HT1080 (cell line): Measurements from ENCODE around the gene ENOX1.

RAMPAGE:
- cytosol, long total RNA, result no peak
- long total RNA, result no peak
- nucleus, long total RNA, result no peak
These were observed 20.3 kb upstream of the TNFSF11 start for GRCh38 chr13:42553653-42554009.

GRCh38 chr13:42891715-42892046, 100.4 kb downstream of the EPSTI1 start:
RAMPAGE:
- cytosol, long total RNA, result no peak
- long total RNA, result no peak
- nucleus, long total RNA, result no peak

GRCh38 chr13:43057424-43058055, 34.2 kb downstream of the DNAJC15 start:
RAMPAGE:
- cytosol, long total RNA, result no peak
- long total RNA, result no peak
- nucleus, long total RNA, result no peak

GRCh38 chr13:43786410-43787732, at the start of gene ENOX1:
ENOX1 (minus strand) TSS chr13:43786972.
RAMPAGE:
- cytosol, long total RNA, result no peak
- long total RNA, result no peak
- nucleus, long total RNA, result no peak

RAMPAGE:
- cytosol, long total RNA, result no peak
- long total RNA, result no peak
- nucleus, long total RNA, result no peak
These were observed 54.6 kb downstream of the SMIM2 start for GRCh38 chr13:44106290-44106974.

DNA sequence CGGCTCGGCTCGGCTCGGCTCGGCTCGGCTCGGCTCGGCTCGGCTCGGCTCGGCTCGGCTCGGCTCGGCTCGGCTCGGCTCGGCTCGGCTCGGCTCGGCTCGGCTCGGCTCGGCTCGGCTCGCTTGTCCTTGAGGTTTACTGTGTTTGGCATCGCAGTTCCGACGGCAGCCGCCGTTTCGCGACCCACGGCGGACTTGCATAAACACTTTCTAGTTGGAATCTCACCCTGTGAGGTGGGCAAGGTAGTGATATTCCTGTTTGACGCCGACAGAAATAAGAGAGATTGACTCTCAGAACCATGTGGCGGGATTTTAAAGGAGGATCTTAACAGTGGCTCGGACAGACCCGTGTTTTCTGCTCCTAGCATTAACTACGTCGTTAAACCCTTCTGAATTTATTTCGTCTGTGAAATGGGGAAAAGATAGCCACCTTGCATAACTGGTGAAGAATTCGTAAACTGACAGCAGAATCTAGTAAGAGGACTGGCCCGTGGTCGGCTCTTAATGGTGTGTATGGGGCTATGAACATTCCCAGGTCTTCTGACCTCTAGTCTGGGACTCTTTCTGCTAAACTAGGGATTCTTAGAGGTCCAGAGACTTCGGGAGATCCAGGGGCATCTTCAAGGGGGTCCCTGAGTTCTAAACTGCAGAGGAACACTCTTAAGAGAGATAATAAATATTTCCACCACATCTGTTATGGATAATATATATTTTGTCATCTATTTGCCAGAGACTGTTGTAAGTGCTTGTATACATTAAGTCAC, 18.7 kb downstream of the SMIM2 start:
RAMPAGE:
- cytosol, long total RNA, result no peak
- long total RNA, result start-site peak on the plus strand centred at position 131 of the sequence, 48 bp wide, 23 reads
- nucleus, long total RNA, result no peak

GRCh38 chr13:44224267-44224872, 63.3 kb upstream of the SMIM2 start:
RAMPAGE:
- cytosol, long total RNA, result no peak
- long total RNA, result no peak
- nucleus, long total RNA, result no peak

DNA sequence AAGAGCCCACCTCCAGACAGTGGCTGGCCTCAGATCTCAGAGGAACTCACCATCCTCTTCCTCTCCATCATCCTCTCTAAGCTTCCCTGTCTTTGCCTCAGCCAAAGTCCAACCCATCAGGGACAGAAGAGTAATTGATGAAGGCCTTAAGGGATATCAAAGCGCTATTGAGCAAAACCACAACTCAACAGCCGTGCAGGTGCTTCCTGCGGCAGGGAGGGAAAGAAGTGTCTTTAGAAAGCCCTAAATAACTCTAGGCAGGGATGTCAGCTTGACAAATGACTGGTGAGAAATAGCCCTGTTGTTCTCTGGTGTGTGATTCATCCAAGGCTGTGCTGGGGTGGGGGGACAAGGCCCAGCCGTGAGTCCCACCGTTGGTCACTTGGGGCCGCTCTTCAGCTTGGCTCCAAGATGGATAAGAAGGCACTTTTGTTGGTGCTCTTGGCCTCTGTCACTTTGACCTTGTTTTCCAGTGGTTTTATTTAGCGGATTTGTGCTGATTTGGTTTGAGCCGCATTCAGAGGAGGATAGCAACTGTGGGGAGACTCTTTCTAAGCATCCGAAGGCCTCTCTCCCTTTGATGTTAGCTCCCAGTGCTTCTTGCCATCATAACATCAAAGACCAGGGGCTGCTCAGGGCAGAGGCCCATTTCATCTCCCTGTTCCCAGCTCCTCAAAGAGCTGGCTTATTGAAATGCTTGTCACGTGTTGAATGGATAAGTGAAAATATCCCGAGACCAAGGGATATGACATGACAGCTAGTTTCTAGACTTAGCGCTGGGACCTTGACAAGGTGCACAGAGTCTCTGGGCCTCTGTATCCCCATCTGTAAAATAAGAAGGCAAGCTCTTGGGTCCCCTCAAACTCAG, 82.3 kb upstream of the SMIM2 start:
RAMPAGE:
- cytosol, long total RNA, result no peak
- long total RNA, result no peak
- nucleus, long total RNA, result no peak

GRCh38 chr13:44396513-44396843, 22.9 kb downstream of the SERP2 start:
RAMPAGE:
- cytosol, long total RNA, result no peak
- long total RNA, result no peak
- nucleus, long total RNA, result no peak

GRCh38 chr13:44402253-44402883, 28.7 kb downstream of the SERP2 start:
RAMPAGE:
- cytosol, long total RNA, result no peak
- long total RNA, result no peak
- nucleus, long total RNA, result no peak

GRCh38 chr13:44577210-44578010, 1.3 kb upstream of the TSC22D1 start:
RAMPAGE:
- cytosol, long total RNA, result no peak
- long total RNA, result no peak
- nucleus, long total RNA, result no peak

DNA sequence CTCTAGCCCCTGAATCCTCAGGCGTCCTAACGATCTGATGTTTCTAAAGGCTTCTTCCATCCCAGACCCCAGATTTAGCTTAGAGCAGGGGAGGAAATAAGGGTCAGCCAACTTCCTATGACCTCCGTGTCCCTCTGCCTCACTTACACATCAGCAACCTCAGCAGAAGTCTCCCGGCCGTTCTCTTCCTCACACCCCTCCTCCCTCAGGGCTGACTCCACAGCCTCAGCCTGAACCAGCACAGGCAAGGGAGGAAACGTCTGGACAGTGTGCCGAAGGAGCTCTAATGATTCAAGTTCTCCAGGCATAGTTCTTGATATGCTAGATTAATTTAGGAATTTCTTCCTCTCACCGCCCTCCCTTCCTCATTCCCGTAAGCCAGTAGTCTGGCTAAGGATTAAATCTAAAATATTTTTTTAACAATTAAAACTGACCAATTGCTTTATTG, 121.4 kb downstream of the NUFIP1 start:
RAMPAGE:
- cytosol, long total RNA, result no peak
- long total RNA, result no peak
- nucleus, long total RNA, result no peak

RAMPAGE:
- cytosol, long total RNA, result no peak
- long total RNA, result no peak
- nucleus, long total RNA, result no peak
These were observed 70.9 kb downstream of the NUFIP1 start for GRCh38 chr13:44918299-44918877.

DNA sequence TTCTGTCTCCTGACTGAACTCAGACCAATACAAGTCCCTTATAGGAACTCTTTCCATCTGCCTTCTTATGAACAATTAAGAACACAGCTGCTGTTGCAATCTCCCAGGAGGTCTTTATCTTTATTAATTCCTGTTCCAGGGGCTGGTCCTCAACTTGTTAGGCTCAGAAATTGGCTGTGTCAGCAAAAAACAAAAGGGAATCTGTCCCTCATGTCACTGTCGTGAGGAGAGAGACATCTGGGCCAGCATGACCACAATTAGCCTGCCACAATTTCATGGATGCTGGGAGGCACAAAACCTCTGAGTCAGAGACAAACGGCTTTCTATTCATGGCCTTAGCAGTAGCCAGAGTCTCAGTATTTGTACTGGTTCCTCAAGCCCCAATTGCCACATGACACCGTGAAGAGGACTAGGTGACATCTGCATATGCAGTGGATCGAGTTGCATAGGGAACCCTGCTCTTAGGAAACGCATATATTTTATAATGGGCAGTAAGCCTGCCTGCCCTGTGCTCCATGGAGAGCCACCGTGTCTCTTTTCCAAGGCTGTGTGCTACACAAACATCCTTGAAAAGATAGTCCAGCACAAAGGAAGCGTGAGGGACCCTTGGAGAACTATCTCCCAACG, 58.1 kb downstream of the NUFIP1 start:
RAMPAGE:
- cytosol, long total RNA, result no peak
- long total RNA, result no peak
- nucleus, long total RNA, result no peak

RAMPAGE:
- cytosol, long total RNA, result no peak
- long total RNA, result no peak
- nucleus, long total RNA, result no peak
These were observed 64.0 kb upstream of the GTF2F2 start for GRCh38 chr13:45056173-45056889.

DNA sequence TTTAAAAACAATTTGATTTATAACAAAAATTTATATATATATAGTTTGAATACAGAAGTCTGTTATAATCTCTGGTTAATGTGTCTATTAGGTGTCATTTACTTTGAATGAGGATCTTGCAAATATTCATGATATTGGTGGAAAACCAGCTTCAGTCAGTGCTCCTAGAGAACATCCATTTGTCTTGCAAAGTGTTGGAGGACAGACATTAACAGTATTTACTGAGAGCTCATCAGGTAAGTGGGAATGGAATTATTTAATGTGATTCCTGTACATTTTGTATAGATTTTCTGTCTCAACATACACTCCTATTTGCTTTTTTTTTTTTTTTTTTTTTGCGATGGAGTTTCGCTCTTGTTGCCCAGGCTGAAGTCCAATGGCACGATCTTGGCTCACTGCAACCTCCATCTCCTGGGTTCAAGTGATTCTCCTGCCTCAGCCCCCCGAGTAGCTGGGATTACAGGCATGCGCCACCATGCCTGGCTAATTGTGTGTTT, 31.3 kb downstream of the GTF2F2 start:
RAMPAGE:
- cytosol, long total RNA, result no peak
- long total RNA, result no peak
- nucleus, long total RNA, result no peak

RAMPAGE:
- cytosol, long total RNA, result no peak
- long total RNA, result no peak
- nucleus, long total RNA, result no peak
These were observed 4.0 kb downstream of the SIAH3 start for GRCh38 chr13:45847596-45847995.

DNA sequence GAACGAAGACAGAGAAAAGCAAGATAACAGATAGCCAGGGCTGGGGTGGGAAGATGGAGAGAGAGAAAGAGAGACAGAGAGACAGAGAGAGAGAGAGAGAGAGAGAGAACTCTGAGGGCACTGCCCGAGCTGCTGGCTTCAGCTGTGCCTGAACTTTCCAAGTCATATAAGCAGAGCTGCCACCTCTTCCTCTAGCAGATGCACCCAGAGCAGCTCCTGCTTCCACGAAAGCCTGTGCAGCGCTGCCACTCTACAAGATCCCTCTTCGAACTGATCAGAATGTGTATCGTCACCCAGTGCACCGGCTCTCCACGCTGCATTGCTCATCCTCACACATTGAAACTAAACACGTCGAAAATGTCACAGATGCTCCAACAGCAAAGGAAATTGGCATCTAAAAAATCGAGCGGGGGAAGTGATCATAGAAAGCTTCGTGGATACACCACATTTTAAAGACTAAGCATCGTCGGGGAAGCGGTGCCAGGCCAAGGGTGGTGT, 81.8 kb upstream of the SIAH3 start:
RAMPAGE:
- cytosol, long total RNA, result no peak
- long total RNA, result no peak
- nucleus, long total RNA, result no peak

DNA sequence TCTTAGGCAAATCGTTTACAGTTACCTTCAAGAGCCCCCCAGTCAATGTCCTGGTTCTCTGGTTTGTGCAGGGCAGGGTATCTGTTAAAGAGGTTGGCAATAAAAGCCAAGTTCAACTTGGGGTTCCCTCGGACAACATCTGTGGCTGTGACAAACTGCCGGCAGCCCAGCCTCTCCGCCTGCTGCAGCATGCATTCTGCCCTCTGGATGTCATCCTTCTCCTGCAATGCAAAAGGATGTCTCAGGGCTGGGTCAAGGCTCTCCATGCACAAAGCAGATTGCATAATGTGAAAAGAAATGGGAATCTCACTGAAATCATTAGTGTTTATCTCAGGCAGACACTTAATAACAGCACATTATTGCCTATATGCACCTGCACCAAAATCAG, 35.1 kb downstream of the LCP1 start:
RAMPAGE:
- cytosol, long total RNA, result no peak
- long total RNA, result no peak
- nucleus, long total RNA, result no peak

DNA sequence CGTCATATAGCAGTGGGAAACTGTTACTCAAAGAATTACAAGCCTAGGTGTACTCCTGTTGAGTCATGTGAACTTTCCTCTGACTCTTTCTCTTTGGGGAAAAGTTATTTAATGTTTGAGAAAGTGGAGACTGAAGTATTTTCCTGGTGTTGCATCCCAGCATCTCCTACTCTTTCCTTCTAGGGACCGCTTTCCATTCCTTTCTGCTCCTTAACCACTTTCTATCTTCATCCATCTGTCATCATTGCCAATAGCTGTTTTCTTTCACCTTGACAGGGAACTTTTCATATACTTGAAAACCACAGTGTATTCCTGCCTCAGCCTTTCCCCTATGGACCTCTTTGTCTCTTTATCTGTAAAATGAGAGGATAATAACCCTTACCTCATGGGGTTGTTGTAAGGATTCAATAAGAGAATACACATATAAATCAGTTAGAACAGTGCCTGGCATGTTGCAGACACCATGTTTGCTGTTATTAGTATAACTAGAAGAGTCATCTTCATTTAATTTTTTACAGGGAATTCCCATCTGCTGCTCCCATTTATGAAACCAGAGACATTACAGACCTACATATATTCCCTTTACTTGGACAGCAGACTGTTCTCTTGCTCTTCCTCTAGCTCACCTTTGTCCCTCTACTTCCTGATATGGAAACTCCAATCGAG, 31.8 kb downstream of the LCP1 start:
RAMPAGE:
- cytosol, long total RNA, result no peak
- long total RNA, result no peak
- nucleus, long total RNA, result no peak